GM12891 (cell line): ENCODE measurements around the gene SERTAD3.

- RRBS, result no CpG with 5 or more reads among the region's 6 CpGs
These were observed 1.6 kb downstream of the LGALS14 start for GRCh38 chr19:39705855-39706332.

GRCh38 chr19:39792960-39793594, 14.4 kb downstream of the LEUTX start:
- RRBS, result 3% methylated on average over 4 of the region's 19 CpGs

DNA sequence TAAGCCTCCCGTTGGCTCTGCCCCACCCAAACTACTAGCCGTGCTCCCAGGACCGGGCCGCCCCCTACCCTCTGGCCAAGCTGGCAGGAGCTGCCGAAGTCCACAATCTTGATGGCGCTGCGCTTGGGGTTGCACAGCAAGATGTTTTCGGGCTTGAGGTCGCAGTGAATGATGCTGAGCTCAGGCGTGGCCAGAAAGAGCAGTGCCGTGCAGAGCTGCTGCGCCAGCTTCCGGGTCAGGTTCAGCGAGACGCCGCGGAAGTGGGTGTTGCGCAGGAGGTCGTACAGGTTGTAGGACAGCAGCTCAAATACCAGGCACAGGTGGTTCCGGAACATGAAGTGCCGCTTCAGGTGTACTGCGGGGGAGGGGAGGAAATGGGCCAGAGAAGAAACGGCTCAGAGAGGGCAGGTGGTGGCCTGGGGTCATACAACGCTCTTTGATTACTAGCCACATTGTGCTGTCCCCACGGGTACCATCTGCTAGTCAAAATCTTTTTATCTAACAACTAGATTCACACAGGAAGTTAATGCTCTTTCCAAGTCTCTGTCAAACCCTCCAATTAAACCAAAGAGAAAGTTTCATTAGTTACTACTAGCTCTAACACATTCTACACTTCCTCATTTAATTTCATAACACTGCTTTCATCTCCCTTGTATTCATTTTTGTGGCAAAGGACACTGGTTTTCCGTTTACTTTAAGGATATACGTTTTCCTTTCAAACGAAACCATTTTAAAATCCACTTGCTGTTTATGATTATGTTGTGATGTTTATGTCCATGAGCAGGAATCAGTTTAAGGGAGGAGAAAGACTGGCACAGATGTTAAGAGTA, 5.5 kb downstream of the DYRK1B start:
- RRBS, result 100% methylated on average over 5 of the region's 28 CpGs

DNA sequence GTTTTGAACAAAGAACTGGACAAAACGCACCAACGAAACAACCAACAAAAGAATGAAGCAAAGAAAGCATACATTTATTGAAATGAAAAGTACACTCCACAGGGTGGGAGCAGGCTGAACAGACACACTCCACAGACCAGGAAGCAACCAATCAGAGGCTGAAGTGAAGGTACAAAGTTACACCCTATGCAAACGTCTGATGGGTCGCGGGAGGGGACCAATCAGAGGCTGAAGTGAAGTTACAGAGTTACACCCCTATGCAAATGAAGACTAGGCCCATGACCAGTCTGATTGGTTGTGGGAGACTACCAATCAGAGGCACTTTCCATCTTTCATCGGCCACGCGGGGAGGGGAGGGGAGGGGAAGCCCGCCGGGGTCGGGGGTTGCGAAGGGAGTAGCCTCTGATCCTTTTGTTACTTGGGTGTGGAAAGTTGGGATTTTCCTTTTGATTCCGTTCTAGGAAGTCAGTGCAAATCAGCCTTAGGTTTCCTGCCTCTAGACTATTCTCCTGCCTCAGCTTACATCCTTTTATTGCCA, 12.4 kb upstream of the FBL start:
- RRBS, result no CpG with 5 or more reads among the region's 13 CpGs

GRCh38 chr19:39889896-39890163, 43.7 kb upstream of the FBL start:
- RRBS, result no CpG with 5 or more reads among the region's 11 CpGs

GRCh38 chr19:39926888-39927430, 44.0 kb upstream of the PSMC4 start:
- RRBS, result no CpG with 5 or more reads among the region's 17 CpGs

- RRBS, result no CpG with 5 or more reads among the region's 5 CpGs
These were observed 2.8 kb downstream of the PSMC4 start for GRCh38 chr19:39973762-39974213.

DNA sequence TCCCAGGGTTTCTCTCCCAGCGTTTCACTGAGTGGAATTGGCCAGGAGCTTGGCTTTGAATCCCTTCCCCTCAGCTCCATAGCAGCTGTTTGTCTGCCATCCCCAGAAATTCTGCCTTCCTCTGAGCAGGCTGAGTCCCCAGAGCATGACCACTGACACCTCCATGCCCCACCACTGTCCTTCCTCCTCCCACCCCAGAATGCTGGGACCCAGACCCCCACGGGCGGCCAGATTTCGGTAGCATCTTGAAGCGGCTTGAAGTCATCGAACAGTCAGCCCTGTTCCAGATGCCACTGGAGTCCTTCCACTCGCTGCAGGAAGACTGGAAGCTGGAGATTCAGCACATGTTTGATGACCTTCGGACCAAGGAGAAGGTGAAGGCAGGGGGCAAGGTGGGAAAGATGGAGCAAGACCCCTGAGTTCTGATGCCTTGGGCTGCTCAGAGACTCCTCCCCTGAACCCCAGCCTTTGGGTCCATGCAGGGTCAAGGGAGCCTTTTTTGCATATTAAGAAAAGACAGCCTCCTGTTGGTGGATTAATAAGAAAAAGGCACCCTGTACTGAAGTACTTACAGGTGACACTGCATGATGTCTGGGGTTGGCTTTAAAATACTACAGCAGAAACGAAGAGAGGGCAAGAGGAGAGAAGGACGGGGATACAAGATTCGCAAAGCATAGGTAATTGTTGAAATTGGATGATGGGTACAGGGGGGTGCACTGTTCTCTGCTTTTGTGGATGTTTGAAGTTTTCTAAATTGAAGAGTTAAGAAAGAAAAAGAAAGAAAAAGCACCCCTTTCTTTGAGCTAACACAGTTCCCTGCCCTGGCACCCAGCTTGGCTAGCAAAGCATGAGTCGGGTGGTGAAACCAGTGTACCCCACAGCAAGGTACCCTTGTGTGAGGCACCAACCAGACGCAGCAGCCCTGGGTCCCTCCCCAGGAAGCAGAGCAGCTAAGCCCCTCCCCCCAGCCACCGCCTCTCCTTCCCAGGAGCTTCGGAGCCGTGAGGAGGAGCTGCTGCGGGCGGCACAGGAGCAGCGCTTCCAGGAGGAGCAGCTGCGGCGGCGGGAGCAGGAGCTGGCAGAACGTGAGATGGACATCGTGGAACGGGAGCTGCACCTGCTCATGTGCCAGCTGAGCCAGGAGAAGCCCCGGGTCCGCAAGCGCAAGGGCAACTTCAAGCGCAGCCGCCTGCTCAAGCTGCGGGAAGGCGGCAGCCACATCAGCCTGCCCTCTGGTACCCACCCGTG, 12.8 kb downstream of the TTC9B start:
- RRBS, result no CpG with 5 or more reads among the region's 33 CpGs

- RRBS, result no CpG with 5 or more reads among the region's 9 CpGs
These were observed 304 bp upstream of the TTC9B start for GRCh38 chr19:40218492-40218883.

GRCh38 chr19:40227888-40228401, 1.5 kb upstream of the CCNP start:
- RRBS, result no CpG with 5 or more reads among the region's 12 CpGs

- RRBS, result no CpG with 5 or more reads among the region's 5 CpGs
These were observed 25.6 kb upstream of the CCNP start for GRCh38 chr19:40252057-40252518.

- RRBS, result no CpG with 5 or more reads among the region's 15 CpGs
These were observed 28.2 kb downstream of the AKT2 start for GRCh38 chr19:40256805-40257488.

DNA sequence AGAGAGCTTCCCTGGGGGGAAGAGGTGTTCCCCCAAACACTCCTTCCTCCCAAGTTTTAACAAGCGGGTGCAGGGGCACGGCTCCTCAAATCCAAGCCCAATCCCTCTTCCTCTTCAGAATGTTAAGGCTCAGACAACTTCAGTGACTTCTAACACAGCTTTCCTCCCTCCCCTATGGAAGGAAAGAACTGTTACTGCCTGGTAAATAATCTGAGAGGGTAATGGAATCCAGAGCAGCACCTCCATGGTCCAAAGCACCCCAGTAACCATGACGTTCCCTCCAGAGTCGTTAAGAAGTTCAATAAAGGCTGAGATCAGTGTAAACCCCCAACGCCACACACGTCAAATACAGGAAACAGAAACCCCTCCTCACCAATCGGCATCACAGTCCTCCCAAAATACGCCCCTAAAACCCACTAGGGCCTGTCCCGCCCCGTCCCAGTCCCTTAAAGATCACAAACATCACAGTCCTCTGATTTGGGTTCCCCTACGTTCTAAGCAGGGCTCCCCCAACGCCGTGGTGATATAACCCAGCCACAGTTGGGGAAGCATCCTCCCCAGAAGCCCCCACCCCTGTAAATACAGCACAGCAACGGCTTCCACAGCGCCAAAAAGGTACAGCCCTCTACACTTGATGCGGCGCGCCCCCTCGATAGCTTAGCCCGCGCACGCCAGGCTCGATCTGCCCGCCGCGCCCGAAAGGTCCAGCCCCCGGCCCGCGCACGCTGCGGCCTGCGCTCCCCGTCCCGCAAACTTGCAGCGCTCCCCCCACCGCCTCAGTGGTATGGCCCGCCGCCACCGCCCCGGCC, 747 bp downstream of the AKT2 start:
- RRBS, result 2% methylated on average over 12 of the region's 41 CpGs

DNA sequence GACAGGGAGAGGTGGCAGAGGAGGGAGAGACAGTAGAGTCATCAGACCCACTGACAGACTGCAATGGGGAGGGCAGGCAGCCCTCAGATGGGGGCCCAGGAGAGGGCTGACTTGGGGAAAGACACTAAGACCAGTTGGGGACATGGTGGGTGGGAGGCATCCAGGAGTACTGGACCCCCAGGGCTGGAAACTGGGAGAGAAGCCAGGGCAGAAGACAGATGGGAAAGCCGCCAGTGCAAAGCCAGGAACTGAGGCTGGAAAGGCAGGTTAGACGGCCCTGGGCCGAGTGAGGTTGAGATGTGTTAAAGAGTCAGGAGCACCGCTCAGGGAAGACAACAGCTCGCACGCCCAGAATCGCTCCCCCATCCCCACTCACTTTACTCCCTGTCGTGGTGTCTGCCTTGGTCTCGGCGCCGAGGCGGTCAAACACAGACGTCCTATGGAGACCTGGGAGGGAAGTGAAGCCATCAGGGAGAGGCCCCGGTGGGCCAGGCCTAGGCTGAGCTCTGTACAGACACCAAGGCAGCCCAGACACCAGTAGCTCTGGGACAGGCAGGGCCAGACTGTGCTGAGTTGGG, 24.5 kb downstream of the C19orf47 start:
- RRBS, result no CpG with 5 or more reads among the region's 14 CpGs

DNA sequence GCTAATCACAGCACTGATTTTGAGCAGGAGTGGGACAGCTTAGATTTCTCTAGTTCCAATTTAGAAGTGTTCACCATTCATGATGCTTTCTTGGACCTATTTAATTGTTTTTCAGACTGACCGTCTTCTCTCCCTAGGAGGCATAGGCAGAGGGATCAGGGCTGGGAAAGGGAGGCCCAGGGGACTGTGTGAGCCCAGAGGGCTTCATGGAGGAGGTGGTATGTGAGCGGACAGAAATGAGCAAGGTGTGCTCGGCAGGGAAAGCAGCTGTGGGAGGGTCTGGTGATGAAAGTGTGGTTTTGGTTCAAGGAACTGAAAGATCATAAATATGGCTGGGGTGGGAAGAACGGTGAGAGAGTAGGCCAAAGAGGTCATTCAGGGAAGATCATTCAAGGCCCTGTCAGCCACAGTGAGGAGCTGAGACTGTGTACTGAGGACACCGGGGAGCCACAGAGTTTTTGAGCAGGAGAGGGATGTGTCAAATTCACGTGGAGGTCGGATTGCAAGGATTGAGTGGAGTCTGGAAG, 7.4 kb downstream of the PLD3 start:
- RRBS, result no CpG with 5 or more reads among the region's 7 CpGs

DNA sequence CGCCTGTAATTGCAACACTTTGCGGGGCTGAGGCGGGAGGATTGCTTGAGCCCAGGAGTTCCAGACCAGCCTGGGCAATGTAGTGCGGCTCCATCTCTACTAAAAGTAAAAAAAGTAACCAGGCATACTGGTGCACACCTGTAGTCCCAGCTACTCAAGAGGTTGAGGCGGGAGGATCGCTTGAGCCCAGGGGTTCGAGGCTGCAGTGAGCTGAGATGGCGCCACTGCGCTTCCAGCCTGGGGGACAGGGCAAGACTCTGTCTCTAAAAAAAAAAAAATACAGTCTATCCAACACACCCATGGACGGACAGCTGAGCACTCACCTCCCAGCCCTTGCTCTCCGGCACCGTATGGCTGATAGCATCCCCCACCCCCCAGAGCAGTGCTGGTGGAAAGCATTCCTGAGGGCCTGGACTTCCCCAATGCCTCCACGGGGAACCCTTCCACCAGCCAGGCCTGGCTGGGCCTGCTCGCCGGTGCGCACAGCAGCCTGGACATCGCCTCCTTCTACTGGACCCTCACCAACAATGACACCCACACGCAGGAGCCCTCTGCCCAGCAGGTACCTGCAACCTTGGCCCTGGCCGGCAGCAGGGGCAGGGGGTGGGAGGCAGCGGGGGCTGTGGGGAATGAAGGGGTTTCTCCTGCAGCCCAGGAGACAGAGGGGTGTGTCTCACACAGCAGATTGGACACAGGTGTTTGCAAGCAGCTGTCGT, 19.0 kb downstream of the PLD3 start:
- RRBS, result no CpG with 5 or more reads among the region's 21 CpGs

- RRBS, result no CpG with 5 or more reads among the region's 6 CpGs
These were observed 1.3 kb downstream of the PRX start for GRCh38 chr19:40411932-40412248.

DNA sequence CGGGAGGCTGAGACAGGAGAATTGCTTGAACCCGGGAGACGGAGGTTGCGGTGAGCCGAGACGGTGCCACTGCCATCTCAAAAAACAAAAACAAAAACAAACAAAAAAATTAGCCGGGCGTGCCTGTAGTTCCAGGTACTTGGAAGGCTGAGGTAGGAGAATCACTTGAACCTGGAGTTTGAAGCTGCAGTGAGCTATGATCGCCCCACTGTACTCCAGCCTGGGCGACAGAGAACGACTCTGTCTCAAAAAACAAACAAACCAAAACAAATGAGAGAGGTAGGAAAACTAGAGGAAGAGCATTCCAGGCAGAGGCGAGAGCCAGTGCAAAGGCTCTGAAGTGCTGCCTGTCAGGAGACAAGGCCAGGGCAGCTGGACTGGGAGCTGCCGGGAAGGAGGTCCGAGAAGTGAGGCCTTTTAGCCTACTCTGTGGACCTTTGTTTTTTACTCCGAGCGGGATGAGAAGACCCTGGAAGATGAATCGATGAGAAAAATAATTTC, 7.5 kb upstream of the SERTAD1 start:
- RRBS, result no CpG with 5 or more reads among the region's 17 CpGs

GRCh38 chr19:40443955-40445007, at the start of gene SERTAD3:
SERTAD3 (minus strand) TSS chr19:40444335.
- RRBS, result under 1% methylated on average over 18 of the region's 83 CpGs

DNA sequence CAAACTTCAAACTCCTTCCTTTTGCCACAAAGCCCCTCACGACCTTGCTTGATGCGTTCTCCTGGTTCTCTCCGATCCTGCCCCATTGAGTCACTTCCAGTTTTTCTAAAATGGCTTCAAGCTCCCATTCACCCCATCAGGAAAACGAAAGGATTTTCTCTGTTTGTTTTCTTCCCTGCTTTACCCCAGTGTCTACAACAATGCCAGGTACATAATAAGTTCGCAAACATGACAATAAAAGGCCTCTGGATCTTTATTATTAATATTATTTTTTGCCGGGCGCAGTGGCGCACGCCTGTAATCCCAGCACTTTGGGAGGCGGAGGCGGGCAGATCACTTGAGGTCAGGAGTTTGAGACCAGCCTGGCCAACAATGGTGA, 862 bp upstream of the SERTAD3 start:
- RRBS, result no CpG with 5 or more reads among the region's 11 CpGs